ENCODE measurements around a stretch of chr7.

DNA sequence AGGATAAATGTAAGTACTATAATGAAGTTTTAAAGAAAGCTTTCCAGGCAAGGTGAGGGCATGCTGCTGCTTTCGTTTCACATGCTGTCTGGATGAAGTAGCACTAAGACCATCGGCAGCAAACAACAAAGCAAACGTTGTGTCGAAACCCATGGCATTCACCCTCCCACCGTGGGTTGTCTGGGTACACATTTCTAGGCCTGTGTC, 43.0 kb downstream of the PAXIP1 start:
- PRO-cap, result no peak

DNA sequence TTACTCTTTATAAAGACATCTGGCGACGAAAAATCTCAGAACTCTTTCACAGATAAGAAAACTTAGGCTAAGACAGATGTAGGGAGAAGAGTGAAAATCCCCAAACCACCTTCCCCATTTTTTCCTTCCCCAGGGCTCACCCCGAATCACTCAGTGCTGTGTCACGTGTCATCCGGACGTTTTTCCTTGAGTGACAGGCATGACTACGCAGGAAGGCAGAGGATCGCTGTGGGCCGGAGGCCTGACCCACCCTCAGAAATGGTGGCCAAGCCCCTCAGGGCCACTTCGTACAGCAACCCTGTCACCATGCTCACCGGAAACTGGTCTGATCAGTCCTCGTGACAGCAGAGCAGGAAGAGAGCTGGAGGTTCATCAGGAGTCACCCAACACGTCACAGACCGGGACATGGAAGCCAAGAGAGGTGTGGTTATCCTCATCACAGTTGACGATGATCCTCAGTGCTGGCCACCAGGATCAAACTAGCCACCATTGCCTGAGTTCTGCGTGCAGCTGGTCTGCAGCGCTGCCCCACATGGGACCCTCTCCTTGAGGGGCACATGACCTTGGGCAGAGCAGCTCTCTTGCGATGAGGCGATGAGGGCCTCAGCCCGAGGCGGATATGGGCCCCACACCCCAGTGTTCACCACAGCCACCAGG, 99.4 kb upstream of the INSIG1 start:
- PRO-cap, result unidirectional peak, minus-strand start at position 327 of the sequence

- PRO-cap, result no peak
These were observed 45.7 kb upstream of the INSIG1 start for GRCh38 chr7:155251633-155252758.

DNA sequence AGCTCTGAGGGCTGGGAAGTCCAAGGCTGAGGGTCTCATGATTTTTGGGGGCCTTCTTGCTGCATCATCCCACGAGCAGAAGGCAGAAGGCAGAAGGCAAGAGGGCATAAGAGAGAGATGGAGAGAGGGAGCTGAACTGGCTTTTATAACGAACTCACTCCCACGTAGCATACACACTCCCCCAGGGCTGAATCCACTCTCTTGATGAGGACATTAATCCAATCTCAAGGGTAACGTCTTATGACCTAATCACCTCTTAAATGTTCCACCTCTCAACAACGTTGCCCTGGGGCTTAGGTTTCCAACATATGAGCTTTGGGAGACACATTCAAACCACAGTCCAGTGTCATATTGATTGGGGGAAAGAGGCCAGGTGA, 24.1 kb upstream of the INSIG1 start:
- PRO-cap, result no peak

GRCh38 chr7:155304416-155304837, 6.7 kb downstream of the INSIG1 start:
- PRO-cap, result no peak

DNA sequence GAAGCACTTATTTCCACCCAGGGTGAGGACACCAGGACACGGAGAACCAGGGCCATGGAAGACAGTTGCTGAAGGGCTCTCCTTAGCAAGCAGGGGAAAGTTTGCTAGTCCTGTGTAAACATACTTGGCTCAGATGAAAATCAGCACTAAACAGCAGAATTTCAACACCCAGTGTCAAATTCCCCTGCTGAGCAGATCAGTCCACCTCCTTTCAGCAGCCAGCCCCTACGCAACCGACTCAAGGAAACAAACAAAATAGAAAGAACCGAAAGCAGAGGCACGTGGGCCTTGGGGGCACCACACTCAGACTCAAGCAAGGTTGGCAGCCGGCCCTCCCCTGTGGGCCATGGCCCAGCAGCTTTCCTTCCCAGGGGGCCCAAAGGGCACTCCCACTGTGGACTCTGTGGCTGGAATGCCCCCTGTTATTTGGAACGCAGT, 19.1 kb downstream of the INSIG1 start:
- PRO-cap, result no peak

- PRO-cap, result no peak
These were observed 4.4 kb upstream of the RBM33 start for GRCh38 chr7:155639903-155640623.

GRCh38 chr7:155787148-155788048, 24.9 kb downstream of the SHH start:
- PRO-cap, result no peak

DNA sequence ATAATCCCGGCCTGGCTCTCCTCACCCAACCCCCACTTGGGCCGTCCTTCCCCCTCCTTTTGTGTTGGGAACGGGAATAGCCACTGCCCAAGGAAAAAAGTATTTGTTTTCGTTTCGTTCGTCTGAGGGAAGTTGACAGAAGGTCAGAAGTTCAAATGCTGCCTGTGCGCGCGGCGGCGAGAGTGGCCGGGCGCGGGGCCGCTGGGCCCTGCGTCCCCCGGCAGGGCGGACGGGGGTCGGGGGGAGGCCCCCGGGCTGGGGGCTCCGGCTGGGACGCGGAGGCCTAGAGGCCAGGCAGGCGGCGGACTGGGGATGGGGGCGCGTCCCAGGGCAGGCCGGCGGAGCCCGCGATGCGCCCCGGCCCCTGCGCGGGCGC, 2.7 kb downstream of the SHH start:
- PRO-cap, result bidirectional peak, plus-strand start at position 154 of the sequence, minus-strand start outside the sequence

GRCh38 chr7:155951419-155952172, 139.3 kb upstream of the SHH start:
- PRO-cap, result bidirectional peak, plus-strand start at chr7:155952075, minus-strand start at chr7:155951690

DNA sequence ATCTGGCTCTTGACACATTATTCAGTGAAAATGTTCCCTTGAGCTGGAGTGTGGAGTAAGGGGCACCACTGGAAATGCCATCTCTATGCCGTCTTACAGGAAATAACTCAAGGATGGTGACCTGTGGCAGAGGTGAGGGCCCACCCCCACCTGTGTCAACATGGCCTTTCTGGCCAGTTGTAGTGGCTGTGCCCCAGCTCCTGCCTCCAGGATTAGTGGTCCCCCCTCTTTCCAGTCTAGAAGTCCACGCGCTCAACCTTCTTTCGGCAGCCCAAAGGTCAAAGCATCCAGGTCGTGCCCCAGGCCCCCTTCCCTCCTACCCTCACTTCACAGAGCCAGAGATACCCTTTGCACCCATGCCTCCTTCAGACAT, 242.8 kb upstream of the SHH start:
- PRO-cap, result no peak

DNA sequence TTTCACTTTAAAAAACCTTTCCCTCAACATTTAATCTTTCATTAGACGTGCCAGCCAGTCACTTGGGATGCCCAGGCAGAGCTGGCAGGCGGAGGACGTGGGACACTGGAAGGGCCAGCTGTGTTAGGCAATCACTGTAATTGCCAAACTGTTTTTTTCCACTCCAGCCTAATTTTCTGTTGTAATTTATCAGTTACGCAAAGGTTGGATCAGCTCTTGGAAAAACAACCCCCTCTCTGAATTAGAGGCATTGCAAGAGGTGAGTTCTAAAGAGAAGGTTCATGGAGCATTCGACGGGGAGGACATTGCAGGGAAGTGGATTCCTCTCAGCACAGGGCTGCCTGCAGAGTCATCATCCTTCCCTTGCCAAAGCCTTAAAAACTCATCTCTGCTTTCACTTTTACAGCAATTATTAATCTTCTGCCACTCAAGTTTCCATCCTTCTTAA, 272.5 kb upstream of the RNF32 start:
- PRO-cap, result no peak

GRCh38 chr7:156524841-156525308, 115.7 kb upstream of the RNF32 start:
- PRO-cap, result no peak

GRCh38 chr7:156556001-156556535, 84.5 kb upstream of the RNF32 start:
- PRO-cap, result no peak

- PRO-cap, result no peak
These were observed 42.3 kb downstream of the RNF32 start for GRCh38 chr7:156682548-156683516.

DNA sequence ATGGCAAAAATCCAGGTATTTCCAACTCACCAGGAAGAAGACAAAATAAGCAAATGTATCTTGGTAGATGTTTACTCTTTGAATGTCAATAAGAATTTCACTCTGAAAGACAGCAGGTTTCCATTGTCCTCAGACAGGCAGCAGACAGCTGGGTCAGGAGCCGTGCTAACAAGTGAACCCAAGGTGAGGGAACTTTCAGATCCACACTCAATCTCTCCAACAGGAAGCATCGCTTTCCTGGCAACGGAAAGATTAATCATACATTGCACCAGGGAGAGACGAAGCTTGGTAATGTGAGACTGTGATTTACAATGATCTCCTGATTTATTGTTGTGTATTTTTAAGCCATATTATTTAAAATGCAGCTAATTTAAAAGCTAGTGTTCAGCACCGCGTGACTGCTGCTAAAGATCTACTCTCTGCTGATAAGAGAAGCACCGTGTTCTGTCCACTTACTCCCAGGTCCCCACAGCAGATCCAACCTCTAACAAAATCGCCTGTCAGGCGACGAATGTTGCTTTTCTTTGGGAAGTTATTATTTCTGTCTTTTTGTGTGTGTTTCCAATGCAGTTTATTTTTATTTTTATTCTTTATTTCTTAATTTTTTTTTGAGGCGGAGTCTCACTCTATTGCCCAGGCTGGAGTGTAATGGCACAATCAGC, 17.4 kb upstream of the NOM1 start:
- PRO-cap, result no peak

DNA sequence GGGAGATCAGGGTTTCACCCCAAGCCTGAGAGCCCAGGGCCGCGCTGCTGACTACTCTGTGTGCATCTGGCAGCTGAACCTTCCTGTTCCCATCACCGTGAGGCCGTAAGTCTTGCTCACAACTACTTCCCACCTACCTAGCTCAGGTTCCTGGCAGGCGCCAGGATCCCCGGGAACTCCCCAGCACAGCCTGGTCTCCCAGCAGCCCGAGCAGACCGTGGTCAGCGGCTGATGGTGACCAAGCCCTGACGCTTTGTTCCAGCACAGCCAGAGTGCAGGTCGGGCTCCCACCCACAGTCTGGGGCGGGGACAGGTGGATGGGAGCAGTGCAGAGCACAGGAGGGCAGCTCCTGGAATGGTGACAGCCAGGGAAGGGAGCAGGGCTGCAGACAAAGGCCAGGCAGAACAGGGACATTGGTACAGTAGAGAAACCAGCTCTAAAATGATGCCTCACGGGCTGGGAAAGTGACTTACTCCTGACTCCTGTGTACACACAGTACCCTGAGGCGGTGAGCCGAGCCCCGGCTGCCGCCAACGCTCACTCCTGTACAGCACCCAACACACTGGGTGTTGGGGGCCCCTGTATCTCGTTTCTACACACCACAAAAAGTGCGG, 6.0 kb upstream of the NOM1 start:
- PRO-cap, result no peak

GRCh38 chr7:157022588-157023018, 12.1 kb upstream of the MNX1 start:
- PRO-cap, result unidirectional peak, minus-strand start at chr7:157022861; unidirectional peak, minus-strand start at chr7:157022920

GRCh38 chr7:157241679-157242373, 95.0 kb upstream of the DNAJB6 start:
- PRO-cap, result no peak

- PRO-cap, result no peak
These were observed 16.9 kb upstream of the DNAJB6 start for GRCh38 chr7:157319986-157320216.

All from gallbladder (tissue), 1 donor.